Measurements from ENCODE around the gene CETN3.

GRCh38 chr5:87122034-87122667 lies 145.5 kb upstream of the RASA1 start:
- CAGE, long polyA plus RNA = no peak
- RRBS = no CpG with 5 or more reads among the region's 4 CpGs

GRCh38 chr5:87268097-87269138 lies 735 bp downstream of the RASA1 start:
- CAGE, long polyA plus RNA = no peak
- RRBS = 1% methylated on average over 13 of the region's 50 CpGs

- CAGE, long polyA plus RNA = no peak
- RRBS = no CpG with 5 or more reads among the region's 4 CpGs
Measured at GRCh38 chr5:87408320-87409093, 4.2 kb downstream of the CCNH start.

DNA sequence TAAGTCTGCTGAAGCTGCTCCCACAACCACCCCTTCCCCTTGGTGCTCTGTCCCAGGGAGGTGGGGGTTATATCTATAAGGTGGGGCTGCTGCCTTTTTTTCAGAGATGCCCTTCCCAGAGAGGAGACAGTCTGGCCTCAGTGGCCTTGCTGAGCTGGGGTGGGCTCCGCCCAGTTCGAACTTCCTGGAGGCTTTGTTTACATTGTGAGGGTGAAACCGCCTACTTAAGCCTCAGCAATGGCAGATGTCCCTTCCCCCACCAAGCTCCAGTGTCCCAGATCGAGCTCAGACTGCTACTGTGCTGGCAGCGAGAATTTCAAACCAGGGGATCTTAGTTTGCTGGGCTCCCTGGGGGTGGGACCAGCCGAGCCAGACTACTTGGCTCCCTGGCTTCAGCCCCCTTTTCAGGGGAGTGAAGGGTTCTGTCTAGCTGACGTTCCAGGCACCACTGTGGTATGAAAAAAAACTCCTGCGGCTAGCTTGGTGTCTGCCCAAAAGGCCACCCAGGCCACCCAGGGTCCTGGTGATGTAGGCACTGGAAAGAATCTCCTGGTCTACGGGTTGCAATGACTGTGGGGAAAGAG lies 95.8 kb downstream of the TMEM161B start:
- CAGE, long polyA plus RNA = no peak
- RRBS = no CpG with 5 or more reads among the region's 9 CpGs

DNA sequence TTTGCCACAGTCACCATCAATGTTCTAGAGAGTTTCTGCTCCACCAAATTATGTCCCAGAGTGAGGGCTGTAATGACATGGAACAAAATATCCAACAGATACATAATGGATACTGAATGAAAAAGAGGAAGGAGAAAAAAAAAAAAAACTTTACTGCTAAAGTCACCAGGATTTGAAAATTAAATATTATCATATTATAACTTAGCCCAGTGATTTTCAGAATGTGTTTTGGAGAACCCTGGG lies 292.5 kb upstream of the TMEM161B start:
- CAGE, long polyA plus RNA = no peak

DNA sequence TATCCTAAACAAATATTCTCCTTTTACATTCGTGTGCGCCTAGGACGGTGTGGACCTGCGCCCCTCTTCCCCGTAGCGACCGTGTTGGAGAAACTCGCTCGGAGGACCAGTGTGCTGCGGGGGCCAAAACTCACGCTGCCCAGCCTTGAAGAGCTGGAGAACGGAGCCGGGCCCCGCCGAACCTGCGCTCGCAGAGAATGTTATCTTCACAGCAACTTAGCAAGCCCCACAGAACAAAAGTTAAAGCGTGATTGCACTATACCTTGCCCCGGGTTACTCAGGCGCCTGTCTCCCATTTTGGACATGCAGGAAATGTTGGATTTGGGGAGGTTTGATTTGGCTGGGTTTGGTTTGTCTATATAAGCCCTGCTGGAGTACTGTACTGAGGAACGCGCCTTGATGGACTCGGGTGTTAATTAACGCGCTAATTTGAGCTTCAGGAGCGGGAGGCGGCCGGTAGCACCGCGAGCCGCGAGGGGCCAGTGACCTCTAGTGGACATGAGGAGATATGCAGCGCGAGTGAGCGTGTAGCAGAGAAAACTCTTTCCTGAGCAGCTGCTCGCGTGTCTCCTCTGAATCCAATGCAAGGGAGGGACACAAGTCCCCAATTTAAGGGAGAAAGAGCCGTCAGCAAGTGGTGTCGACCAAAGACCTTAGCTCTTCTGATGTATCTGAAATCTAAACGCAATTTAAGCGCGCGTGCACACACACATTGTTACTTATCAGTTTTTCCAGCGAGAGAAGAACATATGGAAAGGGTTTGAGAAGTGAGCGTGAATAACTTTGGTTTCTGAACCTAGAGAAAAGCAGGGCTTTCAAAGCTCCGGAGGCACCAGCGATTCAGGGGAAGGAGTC lies 192.1 kb downstream of the MEF2C start:
- CAGE, long polyA plus RNA = no peak
- RRBS = 2% methylated on average over 7 of the region's 47 CpGs

GRCh38 chr5:88732623-88733017 lies 150.4 kb downstream of the MEF2C start:
- CAGE, long polyA plus RNA = no peak
- RRBS = no CpG with 5 or more reads among the region's 1 CpG

- CAGE, long polyA plus RNA = no peak
- RRBS = no CpG with 5 or more reads among the region's 4 CpGs
Measured at GRCh38 chr5:88829104-88829472, 53.9 kb downstream of the MEF2C start.

DNA sequence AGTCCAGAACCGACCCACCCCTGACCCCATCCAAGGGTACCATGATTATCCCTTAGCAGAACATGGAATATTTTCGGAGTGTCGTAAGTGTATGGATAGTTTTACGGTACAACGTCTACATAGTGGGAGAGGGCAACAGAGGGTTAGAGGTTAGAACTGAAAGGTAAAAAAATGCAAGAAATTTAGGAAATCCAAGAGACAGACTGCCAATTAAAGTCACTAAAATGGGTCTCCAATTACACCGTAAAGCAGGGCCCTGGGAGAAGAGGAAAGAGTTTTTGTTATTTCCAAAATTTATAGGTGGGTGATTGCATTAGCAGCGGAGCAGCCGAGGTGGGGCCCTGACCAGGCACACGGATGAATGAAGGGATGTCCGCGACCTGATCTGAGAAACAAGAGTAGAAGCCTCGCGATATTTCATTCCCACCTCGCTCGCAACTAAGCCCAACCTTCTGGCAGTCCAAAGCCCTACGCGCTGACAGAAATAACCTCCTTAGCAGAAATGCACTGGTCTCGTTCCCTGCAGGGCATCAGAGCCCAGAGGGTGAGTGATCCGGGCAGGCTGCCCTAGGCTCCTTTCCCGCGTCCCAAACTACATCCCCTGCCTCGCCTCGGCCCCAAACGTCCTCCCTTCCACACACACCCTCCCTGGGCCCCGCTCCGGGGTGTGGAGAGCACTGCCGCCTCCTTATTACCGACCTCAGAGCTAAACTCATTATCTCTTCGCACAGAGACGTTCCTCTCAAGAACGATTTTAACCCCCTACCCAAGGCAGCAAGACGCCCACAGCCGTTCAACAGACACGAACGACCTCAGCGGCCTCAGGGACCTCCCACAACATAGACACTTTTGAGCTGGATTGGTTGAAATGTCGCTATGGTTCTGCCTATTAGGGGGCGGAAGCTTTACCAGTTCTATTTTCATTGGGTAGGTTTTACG lies at the start of gene CETN3:
TSS of gene CETN3 (minus strand) at position 811 of the 939 bp plus-strand sequence.
- CAGE, long polyA plus RNA = no peak
- RRBS = no CpG with 5 or more reads among the region's 39 CpGs

- CAGE, long polyA plus RNA = no peak
- RRBS = no CpG with 5 or more reads among the region's 4 CpGs
Measured at GRCh38 chr5:90516677-90518116, 12.2 kb downstream of the LYSMD3 start.

DNA sequence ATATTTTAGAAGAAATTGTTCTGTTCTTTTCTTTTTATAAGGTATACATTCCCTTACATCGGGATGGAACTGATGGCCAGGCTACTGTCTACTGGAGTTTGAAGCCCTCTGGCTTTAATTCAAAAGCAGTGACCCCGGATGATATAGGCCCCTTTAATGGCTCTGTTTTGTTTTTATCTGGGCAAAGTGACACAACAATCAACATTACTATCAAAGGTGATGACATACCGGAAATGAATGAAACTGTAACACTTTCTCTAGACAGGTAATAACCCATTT lies 79.0 kb downstream of the ADGRV1 start:
- CAGE, long polyA plus RNA = no peak
- RRBS = 86% methylated on average over 1 of the region's 3 CpGs

DNA sequence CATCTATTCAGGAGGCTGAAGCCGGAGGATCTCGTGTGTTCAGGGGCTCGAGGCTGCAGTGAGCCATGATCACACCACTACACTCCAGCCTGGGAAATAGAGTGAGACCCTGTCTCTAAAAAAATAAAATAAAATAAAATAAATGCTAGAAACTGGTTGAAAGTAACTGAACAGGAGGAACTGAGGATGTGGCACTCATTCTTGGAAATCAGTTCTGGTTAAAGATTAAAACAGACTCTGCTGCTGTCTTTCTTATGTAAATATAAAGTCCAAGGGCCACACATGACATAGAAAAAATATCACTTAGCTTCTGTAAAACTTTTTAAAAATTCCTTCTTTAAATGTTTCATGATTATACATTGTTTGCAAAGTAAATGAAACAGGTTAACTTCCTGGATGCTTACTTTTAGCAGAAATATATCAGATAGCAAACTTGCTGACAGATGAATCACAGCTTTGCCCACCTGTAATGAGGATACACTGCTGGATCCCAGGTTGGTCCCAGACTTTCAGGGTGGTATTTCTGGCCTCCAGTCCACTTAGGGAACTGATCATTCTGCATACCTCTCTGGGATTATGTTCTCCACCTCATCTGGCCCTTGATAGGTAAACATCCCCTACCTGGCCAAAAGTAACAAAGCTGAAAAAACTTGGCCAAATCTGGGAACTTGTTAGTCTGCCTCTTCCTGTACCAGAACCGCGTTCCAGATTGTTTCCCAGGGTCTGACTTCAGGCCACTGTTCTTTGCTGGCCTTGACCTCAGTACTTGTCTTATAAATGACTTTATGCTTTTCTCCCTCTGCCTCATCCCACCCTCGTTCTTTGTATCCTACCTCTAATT lies 340.5 kb downstream of the ADGRV1 start:
- CAGE, long polyA plus RNA = no peak
- RRBS = no CpG with 5 or more reads among the region's 6 CpGs

GRCh38 chr5:91194838-91195175 lies 188.3 kb downstream of the ARRDC3 start:
- CAGE, long polyA plus RNA = no peak
- RRBS = no CpG with 5 or more reads among the region's 2 CpGs

DNA sequence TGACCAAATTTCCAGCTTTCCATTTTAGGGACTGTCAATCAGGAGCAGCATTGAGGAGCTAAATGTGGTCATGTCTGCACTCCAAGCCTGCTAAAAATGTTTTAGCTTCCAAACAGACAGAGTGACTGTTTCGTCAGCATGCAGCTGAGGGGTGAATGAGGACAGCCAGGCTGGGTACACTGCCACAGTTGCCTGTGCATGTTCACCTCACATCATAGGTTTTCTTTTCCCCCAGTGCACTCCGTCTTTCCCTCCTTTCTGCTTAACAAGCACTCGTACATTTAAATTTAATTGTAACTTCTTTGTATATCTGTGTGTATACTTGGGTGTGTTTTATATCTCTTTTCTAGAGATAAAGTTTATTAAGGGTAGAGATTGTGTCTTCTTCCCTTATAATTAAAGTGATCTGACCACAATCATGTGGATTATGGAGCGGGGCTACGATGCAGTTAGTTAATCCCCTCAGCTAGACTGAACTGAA lies 138.0 kb downstream of the ARRDC3 start:
- CAGE, long polyA plus RNA = no peak
- RRBS = no CpG with 5 or more reads among the region's 5 CpGs

DNA sequence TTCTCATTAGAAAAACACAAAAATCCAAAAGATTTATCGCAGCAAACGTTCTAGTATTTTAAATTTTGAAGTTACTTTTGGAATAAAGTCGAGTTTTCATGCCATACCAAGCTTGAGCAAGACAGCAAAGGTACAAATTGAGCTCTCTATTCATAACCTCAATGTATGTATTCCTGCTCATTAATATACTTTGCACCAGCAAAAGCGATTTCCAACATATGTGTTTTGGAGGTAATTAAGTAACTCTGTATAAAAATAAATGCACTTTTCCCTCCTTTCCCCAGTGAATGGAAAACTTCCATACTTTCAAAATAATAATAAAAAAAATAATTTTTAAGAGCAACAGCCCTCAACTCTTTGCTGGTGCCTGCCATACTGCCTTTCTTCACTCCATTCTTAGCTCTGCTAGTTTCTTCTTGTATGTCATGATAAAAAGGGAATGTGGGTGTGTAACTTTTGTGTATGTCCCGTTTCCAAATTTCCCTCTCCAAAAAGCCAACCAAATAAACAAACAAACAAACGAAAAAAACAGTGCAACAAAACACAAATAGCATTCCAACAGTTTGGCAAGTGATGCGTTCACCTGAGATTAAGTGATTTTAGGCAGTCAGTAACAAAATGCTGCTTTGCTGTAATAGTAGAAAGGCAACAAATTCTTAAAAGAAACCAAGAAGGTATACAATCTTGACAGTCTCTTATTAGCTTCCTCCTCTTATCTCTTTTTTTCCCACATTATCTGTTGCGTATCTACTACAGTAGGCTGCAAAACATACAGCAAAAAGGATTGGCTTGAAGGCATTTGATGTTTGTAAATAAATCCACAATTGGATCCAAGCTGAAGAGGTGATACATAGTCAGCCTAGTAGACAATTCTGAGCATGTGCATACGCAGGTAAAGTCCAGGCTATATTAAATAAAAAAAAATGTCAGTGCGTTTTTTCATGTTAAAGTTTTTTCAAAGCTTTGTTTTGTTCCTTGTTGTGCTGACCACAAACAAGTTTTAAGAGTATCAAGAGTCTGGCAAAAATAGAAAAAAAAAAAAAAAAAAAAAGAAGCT lies 12.8 kb downstream of the ARRDC3 start:
- CAGE, long polyA plus RNA = no peak
- RRBS = no CpG with 5 or more reads among the region's 10 CpGs

- CAGE, long polyA plus RNA = no peak
- RRBS = no CpG with 5 or more reads among the region's 7 CpGs
Measured at GRCh38 chr5:91373278-91374266, 9.5 kb downstream of the ARRDC3 start.

DNA sequence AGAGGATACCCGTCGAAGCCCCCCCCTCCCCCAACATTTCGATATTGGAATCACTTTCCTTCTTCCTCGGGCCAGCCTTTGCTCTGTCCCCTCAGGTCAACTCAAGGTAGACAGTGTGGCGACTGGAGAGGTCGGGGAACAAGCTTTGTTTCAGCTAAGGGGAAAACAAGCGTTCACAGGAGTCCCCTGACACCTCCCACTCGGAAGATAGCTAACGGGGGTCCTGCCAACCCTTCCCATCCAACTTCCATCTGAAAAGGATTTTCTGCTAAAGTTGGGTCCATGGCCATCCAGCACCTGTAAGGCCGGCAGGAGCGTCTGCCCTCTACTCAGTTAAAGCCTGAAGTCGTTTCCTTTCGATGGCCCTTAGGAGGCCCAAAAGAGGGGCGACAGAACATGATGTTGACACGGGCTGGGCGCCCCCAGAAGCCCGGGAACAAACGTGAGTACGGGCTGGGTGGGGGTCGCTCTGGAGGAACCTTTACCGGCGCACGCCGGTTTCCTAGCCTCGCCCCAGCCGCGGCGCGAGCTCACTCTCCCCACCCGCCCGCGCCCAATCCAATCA lies 2.6 kb downstream of the ARRDC3 start:
- CAGE, long polyA plus RNA = no peak
- RRBS = 1% methylated on average over 5 of the region's 32 CpGs

GRCh38 chr5:91381048-91381479 lies 2.1 kb downstream of the ARRDC3 start:
- CAGE, long polyA plus RNA = no peak
- RRBS = no CpG with 5 or more reads among the region's 13 CpGs

DNA sequence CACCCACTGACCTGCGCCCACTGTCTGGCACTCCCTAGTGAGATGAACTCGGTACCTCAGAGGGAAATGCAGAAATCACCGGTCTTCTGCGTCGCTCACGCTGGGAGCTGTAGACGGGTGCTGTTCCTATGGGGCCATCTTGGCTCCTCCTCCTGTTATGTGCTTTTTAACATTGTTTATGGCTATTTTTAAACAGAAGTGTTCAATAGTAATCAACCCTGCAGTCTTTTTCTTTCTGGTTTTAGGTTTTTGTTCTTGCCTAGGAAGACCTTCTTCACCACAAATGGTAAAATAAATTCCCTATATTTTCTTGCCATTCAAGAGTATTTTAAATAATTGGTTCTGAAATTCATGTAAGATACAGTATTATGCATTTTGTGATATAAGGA lies 816.2 kb upstream of the ARRDC3 start:
- CAGE, long polyA plus RNA = no peak
- RRBS = no CpG with 5 or more reads among the region's 7 CpGs

DNA sequence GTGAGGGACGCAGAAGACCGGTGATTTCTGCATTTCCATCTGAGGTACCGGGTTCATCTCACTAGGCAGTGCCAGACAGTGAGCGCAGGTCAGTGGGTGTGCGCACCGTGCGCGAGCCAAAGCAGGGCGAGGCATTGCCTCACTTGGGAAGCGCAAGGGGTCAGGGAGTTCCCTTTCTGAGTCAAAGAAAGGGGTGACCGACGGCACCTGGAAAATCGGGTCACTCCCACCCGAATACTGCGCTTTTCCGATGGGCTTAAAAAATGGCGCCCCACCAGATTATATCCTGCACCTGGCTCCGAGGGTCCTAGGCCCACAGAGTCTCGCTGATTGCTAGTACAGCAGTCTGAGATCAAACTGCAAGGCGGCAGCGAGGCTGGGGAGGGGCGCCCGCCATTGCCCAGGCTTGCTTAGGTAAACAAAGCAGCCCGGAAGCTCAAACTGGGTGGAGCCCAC lies 369.8 kb upstream of the NR2F1 start:
- CAGE, long polyA plus RNA = no peak
- RRBS = no CpG with 5 or more reads among the region's 24 CpGs

All from mammary epithelial cell (primary cell).